A172 (cell line): ENCODE measurements around a stretch of chr4.

- RAMPAGE, long total RNA: no peak
These were observed 157.6 kb downstream of the SPRY1 start for GRCh38 chr4:123553985-123554725.

- RAMPAGE, long total RNA: no peak
These were observed 42.1 kb downstream of the ANKRD50 start for GRCh38 chr4:124670340-124670969.

- RAMPAGE, long total RNA: no peak
These were observed 40.8 kb downstream of the ANKRD50 start for GRCh38 chr4:124671719-124672215.

DNA sequence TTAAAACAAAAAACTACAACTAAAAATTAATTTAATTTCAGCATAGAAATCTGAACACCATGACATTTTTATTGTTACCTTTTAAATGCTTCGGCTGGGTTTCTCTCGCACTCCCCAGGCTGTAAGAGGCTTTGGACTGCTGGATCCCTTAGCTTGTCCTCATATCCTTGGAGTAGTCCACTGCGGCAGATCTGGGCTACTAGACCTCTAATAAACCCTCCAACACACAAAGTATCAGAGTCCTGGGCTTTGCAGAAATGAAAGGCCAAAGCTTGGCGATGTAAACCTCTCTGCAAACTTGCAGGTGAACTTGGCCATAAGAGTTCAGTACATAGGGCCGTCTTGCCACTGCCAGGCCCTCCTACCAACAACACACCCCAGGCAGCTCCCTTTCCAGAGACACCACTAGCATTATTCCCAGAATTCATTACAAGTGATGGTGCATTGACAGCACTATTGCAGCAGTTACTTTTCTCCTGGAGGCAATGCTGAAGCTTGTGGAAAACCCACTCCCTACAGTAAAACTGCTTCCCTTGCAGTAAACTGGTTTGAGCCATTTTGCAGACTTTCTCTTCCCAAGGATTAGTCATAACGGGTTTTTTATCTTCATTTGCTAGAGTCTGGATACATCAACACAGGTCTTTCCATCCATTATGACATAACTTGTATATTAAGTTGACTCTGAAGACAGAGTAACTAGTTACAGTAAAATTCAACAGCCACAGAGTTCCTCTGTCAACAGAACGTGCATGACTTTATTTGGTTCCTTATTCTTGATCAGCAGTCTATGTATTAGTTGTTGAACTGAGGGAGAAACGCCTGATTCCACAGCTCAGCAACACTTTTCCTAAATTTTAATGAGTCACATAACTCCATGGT lies 2.4 kb downstream of the ANKRD50 start:
- RAMPAGE, long total RNA: no peak

GRCh38 chr4:124712800-124713169 lies 253 bp upstream of the ANKRD50 start:
- RAMPAGE, long total RNA: no peak

DNA sequence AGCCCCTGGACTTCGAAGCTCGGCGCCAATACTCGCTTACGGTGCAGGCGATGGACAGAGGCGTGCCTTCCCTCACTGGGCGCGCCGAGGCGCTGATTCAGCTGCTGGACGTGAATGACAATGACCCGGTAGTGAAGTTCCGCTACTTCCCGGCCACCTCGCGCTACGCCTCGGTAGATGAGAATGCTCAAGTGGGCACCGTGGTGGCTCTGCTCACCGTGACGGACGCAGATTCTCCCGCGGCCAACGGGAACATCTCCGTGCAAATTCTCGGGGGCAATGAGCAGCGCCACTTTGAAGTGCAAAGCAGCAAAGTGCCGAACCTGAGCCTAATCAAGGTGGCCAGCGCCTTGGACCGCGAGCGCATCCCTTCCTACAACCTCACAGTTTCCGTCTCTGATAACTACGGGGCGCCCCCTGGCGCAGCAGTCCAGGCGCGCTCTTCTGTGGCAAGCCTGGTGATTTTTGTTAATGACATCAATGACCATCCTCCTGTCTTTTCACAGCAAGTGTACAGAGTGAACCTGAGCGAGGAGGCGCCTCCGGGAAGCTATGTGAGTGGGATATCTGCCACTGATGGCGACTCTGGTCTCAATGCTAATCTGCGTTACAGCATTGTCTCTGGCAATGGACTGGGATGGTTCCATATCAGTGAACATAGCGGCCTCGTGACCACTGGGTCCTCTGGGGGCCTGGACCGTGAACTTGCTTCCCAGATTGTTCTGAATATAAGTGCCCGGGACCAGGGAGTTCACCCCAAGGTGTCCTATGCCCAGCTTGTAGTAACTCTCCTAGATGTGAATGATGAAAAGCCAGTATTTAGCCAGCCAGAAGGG lies 2.8 kb downstream of the FAT4 start:
- RAMPAGE, long total RNA: no peak

GRCh38 chr4:125390056-125390793 lies 75.5 kb downstream of the FAT4 start:
- RAMPAGE, long total RNA: no peak

GRCh38 chr4:125676605-125677073 lies 361.9 kb downstream of the FAT4 start:
- RAMPAGE, long total RNA: no peak

- RAMPAGE, long total RNA: no peak
These were observed 860 bp upstream of the HSPA4L start for GRCh38 chr4:127781306-127781617.

GRCh38 chr4:127783658-127783941 lies 1.5 kb downstream of the HSPA4L start:
- RAMPAGE, long total RNA: no peak

GRCh38 chr4:128155171-128156030 lies 94.3 kb downstream of the LARP1B start:
- RAMPAGE, long total RNA: no peak

GRCh38 chr4:128287880-128288678 lies 466 bp upstream of the PGRMC2 start:
- RAMPAGE, long total RNA: no peak

- RAMPAGE, long total RNA: no peak
These were observed 59.8 kb upstream of the PGRMC2 start for GRCh38 chr4:128347304-128347855.

DNA sequence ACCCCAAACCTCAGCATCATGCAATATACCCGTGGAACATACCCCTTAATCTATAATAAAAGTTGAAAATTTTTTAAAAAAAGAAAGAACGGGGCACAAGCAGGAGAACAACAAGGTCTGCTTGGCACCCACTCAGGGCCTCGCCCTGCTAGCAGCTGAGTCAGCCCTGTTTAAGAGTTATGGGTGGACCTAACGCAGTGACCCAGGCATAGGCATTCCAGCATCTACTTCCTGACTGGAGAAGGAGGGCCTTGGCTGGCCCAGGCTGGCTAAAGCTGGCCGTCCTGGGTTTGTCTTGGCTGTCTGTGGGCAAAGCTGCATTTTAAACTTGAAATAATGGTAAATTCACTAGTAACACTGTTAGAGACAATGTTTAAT lies 236.7 kb upstream of the PGRMC2 start:
- RAMPAGE, long total RNA: no peak

GRCh38 chr4:128584234-128584860 lies 225.2 kb upstream of the JADE1 start:
- RAMPAGE, long total RNA: no peak

- RAMPAGE, long total RNA: no peak
These were observed 26.3 kb upstream of the JADE1 start for GRCh38 chr4:128783191-128783656.

- RAMPAGE, long total RNA: no peak
These were observed 64.3 kb downstream of the JADE1 start for GRCh38 chr4:128873733-128874302.

- RAMPAGE, long total RNA: no peak
These were observed 125.6 kb downstream of the SCLT1 start for GRCh38 chr4:128967643-128968243.

- RAMPAGE, long total RNA: no peak
These were observed 948.0 kb downstream of the C4orf33 start for GRCh38 chr4:130043877-130044354.

DNA sequence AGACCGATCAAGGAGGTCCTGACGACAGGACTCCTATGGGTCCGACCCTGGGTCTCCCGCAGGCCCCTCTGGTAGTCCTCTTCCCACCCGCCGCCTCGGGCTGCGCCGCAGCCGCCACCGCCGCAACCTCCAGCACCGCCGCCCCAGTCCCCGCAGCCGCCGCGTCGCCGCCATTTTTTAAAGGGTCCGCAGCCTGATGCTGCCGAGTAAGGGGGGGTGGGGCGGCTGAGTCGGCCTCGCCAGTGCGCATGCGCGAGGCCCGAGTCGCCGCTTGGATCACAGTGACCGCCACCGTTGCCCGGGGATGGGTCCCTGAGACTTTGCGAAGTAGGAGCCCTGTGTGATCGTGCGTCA lies 1421.8 kb upstream of the PCDH10 start:
- RAMPAGE, long total RNA: no peak